Subcutaneous preadipocyte (primary cell): ENCODE measurements around a stretch of chr1.

GRCh38 chr1:224340938-224341509 is 11.1 kb upstream of the NVL start:
- CAGE, long polyA plus RNA = no peak

- CAGE, long polyA plus RNA = no peak
Measured at GRCh38 chr1:224387872-224388592, 31.4 kb downstream of the CNIH4 start.

- CAGE, long polyA plus RNA = no peak
Measured at GRCh38 chr1:224388593-224389193, 32.0 kb downstream of the CNIH4 start.

- CAGE, long polyA plus RNA = no peak
Measured at GRCh38 chr1:224459015-224459392, 24.4 kb upstream of the WDR26 start.

DNA sequence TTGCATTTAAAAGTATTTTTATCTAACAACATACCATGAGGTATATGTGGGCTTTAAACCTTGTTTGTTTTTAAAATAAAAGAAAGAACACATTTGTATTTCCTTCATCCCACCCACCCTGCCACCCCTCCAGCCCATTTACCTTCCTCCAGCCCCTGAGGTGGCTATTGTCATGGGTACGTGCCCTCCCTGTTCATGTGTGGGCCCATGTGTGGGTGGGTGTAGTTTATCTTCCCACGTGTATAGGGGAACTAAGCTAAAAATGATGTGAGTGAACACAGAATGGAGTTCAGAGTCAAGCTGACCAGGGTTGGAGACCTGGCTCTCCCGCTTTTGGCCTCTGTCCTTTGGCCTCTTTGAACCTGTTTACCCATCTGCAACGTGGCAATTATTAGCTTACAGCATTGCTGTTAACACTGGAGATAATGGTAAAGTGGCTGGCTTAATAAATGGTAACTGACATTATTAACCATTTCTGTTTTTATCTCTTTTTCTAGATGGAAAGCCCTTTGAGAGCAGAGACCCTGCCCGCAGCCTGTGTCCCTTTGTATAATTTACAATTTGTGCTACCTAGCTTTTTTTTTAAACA is 78.1 kb upstream of the WDR26 start:
- CAGE, long polyA plus RNA = no peak

GRCh38 chr1:224732168-224733005 is 116.3 kb downstream of the CNIH3 start:
- CAGE, long polyA plus RNA = no peak

DNA sequence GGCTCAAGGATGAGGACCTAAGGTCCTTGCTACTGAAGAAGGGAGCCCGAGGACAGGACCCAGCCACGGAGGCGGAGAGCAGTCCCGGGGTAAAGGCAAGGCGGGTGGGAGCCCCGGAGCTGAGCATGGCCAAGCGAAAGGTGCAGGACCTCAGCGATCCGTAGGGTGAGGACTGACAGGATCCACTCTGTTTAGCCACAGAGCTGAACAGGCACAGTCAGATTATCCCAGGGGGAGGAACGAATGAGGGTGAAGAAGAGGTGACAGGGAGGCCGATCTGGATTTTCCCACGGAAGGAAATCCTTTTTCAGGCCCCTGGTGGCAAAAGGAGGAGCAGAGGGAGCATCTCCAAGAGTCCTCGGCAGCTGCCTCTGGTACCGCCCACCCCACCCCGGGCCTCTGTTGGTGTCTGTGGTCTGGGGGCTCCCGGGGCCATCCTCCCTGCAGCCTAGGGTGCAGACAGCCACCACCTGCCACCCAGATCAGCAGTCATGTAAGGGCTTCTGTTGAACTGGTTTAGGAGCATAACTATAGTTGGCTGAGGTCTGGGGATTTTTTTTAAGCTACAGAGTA is 32.3 kb upstream of the LBR start:
- CAGE, long polyA plus RNA = no peak

DNA sequence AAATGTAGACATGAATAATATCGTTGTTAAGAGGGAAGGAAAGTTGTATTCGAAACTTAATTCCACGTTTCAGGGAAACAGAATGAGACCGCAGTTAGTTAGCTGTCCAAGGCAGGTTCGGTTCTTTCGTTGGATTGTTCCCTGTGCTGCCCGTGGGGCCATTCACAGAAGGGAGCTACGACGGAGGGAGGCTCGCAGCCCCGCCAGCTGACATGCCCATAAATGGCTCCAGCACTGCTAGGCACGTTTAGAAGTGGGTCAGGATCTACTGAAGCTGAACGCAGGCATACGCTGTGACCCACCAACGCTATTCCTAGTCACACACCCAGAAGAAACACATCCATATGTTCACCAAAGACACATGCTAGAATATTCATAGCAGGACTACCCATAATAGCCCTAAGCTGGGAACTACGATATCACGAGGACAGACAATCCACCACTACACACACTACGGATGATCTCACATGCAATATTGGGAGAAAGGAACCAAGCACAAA is 56.2 kb upstream of the LBR start:
- CAGE, long polyA plus RNA = no peak

- CAGE, long polyA plus RNA = no peak
Measured at GRCh38 chr1:225549305-225549787, 103.6 kb downstream of the ENAH start.

DNA sequence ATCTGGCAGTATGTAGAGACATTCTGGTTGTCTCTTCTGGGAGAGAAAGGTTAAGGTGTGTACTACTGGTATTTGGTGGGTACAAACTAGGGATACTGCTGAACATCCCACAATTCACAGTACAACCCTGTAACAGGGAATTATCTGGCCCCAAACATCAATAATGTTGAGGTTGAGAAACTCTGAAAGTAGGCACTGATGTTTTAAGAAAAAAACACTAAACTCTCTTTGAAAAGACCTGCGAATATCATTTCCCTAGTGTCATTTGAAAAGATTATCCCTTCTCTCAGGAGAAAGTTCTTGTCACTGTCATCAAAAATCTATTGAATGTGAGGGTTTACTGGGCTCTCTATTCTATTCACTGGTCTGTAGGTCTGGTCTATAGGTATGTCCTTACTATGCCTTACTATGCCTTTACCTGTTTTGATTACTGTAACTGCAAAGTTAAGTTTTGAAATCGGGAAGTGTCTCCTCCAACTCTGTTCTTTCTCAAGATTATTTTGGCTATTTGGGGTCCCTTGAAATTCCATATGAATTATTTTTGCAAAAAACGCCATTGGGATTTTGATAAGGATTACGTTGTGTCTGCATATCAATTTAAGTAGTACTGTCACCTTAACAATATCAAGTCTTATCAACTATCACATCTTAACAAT is 18.4 kb downstream of the ENAH start:
- CAGE, long polyA plus RNA = no peak

DNA sequence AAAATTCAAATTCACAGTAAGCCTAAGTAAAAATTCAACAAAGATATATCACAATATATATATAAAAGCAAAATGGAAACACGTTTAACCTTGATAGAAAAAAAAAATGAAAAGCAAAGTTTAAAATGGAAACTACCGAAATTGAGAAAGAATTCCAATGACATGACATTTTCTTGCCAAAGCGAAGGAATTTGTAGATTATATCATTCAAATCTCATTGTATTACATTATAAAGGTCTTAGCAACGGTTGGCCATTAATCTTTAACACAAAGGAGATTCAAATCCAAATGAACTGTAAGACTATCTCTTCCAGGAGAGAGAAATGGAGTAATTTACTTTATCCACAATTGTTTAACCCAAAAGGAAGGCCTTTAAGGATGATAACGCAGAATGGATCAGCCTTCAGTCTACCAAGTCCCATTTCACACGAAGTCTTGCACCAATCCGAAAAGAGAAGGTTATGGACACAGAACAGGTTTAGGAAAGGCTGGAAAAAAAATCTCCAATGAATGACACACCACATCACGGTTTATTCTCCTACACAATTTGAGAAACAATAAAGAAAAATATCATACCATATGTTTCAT is 1.5 kb downstream of the ENAH start:
- CAGE, long polyA plus RNA = no peak

GRCh38 chr1:225746524-225747237 is 30.9 kb upstream of the SRP9 start:
- CAGE, long polyA plus RNA = no peak

DNA sequence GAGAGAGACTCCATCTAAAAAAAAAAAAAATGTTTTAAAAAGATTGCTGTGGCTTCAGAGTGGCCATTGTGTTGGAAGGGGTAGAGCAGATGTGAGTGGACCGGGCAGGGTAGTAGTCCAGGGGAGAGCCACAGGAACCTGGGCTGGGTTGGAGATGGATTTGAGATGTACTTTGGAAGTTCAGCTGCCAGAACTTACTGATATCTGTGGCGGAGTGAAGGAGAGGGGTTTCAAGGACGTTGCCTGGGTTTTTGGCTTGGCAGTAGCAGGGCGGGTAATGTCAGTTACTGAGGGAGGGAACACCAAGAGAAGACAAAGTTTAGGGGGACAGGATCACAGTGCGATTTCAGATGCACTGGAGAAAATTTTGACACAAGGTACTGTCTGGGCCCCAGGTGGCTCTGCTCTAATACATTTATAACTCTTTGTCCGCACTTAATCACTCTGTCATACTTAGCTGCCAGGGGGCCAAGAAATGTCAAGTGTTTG is 9.5 kb downstream of the EPHX1 start:
- CAGE, long polyA plus RNA = no peak

DNA sequence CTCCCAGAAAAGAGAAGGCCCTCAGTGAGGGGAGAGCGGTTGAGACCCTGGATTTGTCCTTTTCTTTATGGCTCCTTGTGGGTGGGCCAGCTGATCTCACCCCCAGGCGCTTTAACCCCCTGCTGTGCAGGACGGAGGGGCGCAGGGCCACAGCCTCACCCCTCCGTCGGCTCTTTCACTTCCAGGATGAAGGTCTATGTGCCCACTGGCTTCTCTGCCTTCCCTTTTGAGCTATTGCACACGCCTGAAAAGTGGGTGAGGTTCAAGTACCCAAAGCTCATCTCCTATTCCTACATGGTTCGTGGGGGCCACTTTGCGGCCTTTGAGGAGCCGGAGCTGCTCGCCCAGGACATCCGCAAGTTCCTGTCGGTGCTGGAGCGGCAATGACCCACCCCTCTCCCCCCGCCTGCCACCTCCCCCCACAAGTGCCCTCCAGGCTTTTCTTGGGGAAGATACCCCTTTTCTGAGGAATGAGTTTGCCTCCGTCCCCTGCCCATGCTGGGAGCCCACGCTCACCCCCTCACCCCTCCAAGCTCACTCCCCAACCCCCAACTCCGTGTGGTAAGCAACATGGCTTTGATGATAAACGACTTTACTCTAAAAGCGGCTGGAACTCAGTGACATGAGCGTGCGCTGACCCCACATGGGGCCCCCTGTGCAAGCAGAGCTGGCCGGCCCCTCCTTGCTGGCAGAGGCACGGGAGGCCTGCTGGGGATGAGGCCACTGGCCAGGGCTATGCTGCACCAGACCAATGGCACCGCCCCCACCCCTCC is 35.2 kb downstream of the EPHX1 start:
- CAGE, long polyA plus RNA = no peak

DNA sequence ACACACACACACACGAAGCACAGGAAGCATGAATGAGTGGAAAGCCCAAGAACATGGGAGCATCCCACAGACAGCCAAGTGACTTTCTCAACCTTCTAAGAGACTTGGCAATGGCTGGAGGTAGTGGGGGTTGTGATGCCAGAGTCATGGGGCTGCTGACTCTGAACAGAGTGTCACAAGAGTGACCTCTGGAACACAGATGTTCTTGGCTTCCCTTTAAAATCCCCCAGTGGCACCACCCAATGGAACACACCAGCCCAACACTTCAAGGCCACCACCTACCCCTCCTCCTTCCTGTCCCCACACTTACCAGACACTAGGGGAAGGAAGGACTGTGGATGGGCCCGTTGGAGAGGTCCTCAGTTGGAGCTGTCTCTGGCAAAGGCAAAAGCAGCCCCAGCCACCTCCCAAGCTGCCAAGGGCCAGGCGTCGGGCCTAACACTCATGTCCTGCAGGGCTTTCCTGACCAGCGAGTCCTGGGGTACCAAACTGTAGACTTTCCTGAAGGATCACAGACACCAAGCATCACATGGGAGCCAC is 3.2 kb downstream of the TMEM63A start:
- CAGE, long polyA plus RNA = no peak

GRCh38 chr1:225890754-225891130 is 1.8 kb upstream of the LEFTY1 start:
- CAGE, long polyA plus RNA = no peak

- CAGE, long polyA plus RNA = no peak
Measured at GRCh38 chr1:225924573-225924776, 425 bp upstream of the PYCR2 start.

GRCh38 chr1:226061320-226061740 is 1.2 kb upstream of the H3-3A start:
- CAGE, long polyA plus RNA = no peak

GRCh38 chr1:226068427-226068937 is 6.0 kb downstream of the H3-3A start:
- CAGE, long polyA plus RNA = no peak

- CAGE, long polyA plus RNA = no peak
Measured at GRCh38 chr1:226072405-226073071, 10.0 kb downstream of the H3-3A start.